AG09319 (cell line): ENCODE data around the genes ZG16B, PRSS22, FLYWCH2 and ZNF205.

DNA sequence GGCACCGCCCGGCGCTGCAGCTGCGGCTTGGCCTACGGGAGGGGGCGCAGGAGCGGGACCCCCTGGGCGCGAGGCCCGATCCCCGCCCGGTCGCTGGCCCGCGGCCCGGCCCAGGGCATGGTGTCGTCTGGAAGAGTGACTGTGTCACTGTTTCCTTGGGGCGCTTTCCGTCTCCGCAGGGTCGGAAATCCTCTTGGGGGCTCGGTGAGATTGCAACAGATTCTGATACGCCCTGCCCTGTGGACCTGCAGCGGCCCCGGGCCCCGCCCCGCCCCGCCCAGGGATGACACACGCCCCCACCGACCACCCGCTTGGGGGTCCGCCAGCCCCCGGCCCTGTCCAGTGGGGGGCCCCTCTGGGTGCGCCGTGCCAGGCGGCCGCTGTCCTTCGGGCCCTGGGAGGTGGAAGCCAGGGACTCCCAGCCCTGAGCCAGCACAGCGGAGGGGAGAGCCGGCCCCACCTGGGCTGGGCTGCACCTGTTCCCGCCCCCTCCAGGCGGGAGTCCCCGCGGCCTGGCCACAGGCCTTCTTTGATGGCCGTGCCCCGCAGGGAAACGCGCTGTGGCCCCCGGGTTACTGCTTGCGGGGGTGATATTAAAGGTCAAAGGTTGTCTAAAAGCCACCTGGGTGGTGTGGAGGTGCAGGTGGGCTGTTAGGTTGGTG, 549 bp downstream of the TBC1D24 start:
- RRBS = under 1% methylated on average over 19 of the region's 50 CpGs

GRCh38 chr16:2486116-2486556, 11.2 kb downstream of the TBC1D24 start:
- RRBS = no CpG with 5 or more reads among the region's 18 CpGs

DNA sequence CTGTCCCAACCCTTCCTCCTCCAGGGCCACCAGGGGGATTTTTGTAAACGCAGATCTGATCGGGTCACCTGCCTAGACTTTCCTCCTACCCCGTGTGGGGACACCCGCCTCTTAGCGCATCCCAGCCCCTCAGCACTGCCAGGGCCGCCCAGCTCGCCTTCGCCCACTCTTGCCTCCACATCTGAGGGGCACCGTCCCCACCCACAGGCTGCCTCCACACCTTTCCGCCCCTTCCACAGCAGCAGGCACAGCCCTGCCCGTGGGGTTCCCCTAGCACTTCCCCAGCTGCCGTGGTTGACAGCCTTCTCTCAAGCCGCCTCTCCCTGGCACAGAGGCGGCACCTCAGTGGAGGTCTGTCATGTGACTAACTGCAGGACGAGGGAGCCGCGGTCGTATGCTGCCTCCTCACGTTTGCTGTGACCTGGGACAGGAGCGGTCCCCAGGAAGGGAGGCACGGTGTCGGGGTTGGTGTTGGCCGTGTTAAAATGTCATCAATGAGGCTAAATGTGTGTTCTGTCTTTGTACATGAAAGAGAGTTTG, 12.1 kb downstream of the TBC1D24 start:
- RRBS = no CpG with 5 or more reads among the region's 23 CpGs

DNA sequence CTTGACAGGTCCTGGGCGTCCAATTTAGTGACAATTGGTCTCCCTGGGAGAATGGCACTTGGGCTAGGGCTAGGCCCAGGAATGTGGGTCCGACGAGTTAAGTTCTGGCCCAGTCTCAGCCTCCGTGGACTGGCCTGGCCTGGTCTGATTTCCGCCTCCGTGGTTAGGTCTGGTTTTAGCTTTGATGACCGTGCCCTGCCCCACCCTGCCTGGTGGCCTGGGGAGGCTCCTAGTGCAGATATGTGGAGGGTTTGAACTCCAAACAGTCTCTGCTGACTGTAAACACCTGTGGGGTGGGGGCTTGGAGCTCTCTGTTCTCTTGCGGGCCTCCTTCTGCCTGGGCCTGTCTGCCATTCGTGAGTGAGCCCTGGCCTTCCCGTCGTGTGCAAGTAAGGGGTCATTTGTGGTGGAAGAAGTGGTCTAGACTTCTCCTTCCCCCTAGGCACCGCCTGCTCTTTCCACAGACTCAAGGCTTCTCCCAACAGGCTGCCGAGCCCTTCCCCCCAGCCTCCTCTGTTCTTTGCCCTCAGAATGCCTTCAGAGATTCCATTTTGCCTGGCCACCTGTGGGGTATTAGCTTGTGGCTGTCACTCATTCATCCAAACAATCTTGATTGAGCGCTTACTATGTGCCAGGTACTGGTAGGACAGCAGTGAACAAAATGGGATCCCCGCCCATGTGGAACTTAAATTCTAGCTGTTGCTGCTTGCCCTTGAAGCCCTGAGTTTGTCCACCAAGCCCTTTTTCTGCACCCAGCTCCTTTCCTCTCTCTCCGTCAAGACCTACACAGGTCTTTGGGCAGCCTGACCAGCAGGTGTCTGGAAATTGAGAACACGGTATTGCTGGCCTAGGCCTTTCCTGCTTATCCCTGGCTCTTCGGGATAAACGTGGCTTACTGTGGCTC, 1.6 kb downstream of the ATP6V0C start:
- RRBS = no CpG with 5 or more reads among the region's 19 CpGs

- RRBS = no CpG with 5 or more reads among the region's 21 CpGs
Measured at GRCh38 chr16:2516317-2517624, 3.0 kb downstream of the ATP6V0C start.

- RRBS = no CpG with 5 or more reads among the region's 9 CpGs
Measured at GRCh38 chr16:2527120-2527514, 4.1 kb downstream of the CEMP1 start.

DNA sequence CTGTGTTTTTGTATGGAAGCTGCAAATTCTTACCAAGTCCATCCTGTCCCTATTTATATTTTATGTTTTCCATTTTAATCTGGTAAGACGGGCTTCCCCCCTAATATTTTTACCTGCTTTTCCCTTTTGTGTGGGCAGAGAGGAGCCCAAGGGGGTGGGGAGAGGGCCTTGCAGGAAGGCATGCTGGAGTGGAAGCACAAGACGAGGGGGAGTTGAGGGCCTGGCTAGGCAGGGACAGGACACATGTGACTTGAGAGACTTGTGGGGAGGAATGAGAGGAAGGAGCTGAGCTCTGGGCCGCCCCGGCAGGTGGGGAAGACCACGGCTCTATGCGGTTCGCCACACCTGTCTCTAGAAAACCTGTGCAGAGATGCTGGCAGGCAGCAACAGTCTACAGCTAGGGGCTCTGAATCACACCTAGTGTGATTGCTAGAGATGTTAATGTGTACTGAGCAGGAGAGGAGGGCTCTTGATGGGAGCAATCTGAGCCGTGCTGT, 50.1 kb downstream of the PDPK1 start:
- RRBS = no CpG with 5 or more reads among the region's 8 CpGs

- RRBS = no CpG with 5 or more reads among the region's 8 CpGs
Measured at GRCh38 chr16:2598810-2599318, 61.0 kb downstream of the PDPK1 start.

- RRBS = under 1% methylated on average over 4 of the region's 25 CpGs
Measured at GRCh38 chr16:2682100-2682464, 241 bp upstream of the KCTD5 start.

- RRBS = 2% methylated on average over 1 of the region's 21 CpGs
Measured at GRCh38 chr16:2777457-2777659, 278 bp upstream of the ELOB start.

DNA sequence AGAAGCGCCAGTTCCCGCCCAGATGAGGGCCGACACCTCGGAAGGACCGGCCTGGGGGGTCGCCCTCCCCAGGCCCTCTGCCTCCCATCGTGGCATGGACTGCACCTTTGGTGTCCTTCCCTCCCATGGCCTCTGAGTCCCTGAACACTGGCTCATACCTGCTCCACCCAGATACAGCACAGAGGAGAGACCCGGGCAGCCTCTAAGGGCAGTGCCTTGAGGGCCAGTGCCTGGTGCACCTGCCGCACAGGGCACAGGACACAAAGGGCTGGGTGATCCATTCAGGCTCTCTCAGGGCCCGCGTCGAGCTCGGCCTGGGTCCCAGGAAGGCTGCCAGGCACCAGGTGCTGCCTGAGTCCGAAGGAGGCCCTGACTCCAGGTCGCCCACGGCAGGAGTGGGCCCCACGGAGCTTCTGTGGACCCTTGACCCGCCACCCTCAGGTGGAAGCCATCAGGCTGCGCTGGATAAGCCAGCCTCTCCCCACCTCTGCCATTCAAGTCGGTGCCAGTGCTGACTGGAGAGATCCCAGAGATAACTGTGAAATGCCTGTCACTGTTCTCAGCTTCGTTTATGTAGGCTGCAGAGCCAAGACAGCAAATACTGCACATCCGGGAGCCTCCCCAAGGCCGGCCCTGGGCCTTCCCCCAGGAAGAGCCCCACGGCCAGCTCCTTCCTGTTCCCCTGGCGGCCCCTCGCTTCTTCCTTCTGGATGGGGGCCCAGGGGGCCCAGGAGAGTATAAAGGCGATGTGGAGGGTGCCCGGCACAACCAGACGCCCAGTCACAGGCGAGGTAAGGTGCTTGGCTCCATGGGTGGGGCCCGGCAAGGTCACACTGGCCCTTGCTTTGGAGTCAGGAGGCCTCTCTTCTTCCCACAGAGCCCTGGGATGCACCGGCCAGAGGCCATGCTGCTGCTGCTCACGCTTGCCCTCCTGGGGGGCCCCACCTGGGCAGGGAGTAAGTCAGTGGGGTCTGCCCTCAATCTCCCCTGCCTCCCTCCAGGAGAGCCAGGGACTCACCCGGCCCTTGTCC, at the start of gene ZG16B:
Gene ZG16B, plus strand, starts transcription at position 766 of the 1,031 bp plus-strand sequence.
- RRBS = 58% methylated on average over 11 of the region's 34 CpGs

DNA sequence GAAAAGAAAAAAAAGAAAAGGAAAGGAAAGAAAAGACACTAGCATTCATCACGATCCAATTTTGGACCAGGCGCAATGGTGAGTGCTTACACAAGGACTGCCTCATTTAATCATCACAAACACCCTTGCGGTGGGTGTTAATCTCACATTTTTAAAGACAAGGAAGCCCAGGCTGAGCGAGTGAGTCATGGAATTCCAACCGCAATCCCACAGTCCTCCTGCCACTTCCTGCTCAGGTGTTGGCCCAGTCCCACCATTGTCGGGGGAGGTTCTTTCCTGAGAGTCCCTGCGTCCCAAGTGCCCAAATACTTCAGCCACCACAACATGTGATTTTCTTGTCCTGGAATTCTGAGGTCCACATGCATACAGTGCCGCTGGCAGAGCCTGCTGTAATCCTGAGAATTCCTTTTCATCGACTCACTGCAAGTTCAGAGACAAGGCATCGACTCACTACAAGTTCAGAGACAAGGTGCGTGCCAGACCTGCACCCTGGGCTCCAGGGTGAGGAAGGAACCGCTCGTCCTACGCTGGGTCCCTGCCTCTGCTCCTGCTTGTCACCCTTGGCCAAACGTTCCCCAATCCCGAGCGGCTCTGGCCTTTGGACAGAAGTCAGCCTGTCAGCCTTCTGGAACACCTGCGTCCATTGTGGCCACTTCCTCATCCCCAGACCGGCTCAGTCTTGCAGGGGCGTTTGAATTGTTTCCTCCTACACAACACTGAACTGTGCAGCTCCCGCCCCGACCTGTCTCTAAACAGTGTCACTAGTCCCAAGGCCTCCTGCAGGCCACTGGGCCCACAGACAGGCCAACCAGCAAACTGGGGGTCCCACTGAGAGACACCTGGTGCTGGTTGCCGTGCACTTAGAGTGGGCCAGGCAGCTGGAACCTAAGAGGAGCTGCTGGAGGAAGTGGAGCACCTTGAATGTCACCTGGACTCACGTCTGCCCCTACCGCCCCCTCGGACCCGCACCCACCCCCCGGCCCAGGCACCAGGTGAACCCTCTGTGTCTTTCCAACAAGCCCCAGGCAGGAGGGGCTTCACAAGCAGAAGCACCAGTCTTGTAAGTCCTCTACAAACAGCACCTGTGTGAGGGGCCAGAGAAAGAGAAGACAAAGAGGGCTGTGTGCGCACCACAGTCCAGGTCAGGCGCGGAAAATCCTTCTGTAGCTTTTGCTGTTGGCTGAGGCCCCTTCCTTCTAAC, 6.0 kb downstream of the ZG16B start:
- RRBS = no CpG with 5 or more reads among the region's 31 CpGs

DNA sequence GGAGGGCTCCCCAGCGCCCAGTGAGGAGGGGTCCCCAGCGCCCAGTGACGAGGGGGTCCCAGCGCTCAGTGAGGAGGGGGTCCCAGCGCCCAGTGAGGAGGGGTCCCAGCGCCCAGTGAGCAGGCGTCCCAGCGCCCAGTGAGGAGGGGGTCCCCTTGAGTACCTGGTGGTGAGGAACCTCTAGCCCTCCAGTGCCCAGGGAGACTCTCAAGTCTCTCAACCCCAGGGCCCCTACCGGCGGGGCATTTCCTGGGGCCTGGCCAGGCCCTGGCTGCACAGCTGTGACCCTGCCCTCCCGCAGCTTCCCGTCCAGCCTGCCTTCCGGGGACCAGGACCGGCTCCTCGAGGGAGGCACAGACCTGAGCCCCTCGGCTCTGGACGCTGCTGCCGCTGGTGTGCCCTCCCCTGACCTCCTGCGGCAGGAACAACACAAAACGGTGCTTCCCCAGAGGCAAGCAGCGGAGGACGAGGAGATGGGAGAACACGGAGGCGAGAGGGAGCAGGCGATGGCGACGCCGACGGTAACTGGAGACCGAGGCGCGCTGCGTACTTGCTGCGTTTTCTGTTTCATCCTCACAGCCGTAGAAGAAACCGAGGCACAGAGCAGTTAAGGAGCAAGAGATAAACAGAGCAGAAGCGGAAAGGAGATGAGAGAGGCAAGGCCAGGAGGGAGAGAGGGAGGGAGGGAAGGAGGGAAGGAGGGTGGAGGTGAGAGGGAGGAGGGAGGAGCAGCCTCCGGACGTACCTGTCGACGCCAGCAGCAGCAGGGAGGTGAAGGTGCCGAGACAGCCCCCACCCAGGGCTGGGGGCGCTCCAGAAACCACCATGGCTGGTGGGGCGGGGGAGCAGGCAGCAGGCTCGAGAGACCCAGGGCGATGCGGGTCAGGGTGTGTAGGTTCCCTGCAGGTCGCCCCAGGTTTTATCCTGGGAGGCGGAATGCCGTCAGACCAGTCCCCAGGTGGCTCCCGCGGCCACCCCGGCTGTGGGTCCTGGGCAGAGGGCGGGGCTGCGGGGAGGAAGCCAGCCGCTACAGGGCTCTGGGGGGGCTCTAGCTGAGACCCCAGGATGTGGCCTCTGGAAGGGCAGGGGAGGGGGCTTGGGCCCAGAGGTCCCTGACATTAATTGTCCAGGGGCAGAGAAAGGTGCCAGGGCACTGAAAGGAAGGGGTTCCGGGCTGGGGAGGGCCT, at the start of gene PRSS22:
Gene PRSS22, minus strand, starts transcription at position 893 of the 1,187 bp plus-strand sequence.
- RRBS = 12% methylated on average over 5 of the region's 57 CpGs

DNA sequence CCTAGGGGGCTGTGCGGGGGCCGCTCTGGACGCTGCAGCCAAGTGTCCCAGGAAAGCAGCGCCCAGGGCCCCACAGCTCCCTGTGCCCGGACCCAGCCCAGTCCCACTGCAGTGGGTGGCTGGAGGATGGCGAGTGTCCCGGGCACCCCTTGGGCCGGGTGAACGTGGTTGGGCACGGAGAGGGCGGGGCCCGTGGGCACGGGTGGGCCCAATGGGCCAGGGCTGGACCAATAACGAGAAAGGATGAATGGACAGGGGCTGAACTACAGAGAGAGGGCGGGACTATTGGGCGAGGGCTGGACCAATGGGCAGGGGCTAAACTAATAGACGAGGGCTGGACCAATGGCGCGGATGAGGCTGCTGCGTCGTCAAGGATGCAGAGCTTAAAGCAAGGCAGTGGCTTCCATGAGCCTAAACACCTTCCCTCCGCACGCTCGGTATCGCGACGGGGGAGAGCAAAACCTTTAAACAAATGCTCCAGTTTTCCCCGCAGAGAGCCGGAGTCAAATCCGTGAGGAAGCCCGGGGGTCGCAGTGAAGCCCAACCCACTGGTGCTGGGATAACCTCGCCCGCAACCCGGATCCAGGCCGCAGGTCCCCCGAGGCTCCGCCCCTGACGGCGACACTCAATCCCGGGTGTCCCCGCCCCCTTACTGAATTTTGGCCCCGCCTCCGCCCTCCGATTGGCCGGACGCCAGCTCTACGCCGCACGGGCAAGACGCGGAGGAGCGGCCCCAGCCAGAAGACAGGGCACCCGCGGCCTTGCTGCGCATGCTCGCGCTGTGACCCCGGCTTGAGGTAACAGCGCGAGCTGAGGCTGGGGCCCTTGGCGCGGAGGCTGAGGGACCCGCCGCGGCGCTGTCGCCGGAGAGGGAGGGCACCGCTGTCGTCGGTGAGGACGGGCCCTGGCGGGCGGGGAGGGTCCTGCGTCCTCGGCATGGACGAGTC, at the start of gene FLYWCH2:
Gene FLYWCH2, plus strand, starts transcription at position 740 of the 947 bp plus-strand sequence.
- RRBS = 1% methylated on average over 37 of the region's 78 CpGs

DNA sequence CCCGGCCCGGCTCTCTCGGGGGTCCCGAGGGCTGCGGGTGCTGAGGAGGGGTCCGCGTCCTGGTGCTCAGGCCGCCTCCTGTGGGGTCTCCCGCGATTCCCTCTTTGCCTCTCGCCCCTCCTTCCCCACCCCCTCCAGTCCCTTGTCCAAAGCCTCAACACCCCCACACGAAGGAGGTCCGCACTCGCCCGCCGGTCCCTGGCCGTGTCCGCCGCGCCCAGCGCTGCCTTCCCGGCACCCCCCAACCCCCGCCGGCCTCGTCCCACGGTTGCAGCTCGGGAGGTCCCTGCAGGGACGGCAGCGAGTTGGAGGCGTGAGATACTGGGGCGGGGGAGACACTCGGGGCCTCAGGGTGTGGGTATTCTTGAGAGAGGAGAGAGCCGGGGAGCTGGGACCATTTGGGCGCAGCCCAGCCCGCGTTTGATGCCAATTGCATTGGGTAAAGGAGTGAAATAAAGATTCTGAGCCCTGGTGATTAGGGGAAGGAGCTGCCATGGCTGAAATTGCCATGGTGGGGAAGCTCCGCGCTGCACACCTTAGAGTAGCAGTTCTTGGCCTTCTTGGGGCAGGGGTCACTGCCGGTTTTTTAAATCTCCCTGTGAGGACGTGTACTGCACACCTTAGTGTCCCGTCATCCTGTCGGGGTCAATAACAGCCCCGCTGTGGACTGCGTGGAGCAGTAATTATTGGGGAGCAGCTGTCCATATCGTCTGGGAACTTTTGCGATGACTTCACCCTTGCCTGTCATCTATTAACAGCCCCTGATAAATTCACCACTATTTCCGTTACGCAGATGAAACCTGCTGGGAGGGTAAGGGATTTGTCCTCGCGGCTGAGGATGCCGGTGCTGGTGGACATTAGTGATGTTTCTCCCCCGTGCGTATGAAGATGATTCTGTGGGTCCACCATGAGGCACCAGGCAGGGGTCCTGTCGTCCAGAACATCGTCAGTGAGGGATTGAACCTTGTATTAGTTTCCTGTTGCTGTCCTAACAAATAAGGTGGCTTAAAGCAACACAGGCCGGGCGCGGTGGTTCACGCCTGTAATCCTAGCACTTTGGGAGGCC, 741 bp downstream of the FLYWCH2 start:
- RRBS = 2% methylated on average over 8 of the region's 59 CpGs

- RRBS = no CpG with 5 or more reads among the region's 15 CpGs
Measured at GRCh38 chr16:2907445-2907970, 4.2 kb upstream of the FLYWCH1 start.

DNA sequence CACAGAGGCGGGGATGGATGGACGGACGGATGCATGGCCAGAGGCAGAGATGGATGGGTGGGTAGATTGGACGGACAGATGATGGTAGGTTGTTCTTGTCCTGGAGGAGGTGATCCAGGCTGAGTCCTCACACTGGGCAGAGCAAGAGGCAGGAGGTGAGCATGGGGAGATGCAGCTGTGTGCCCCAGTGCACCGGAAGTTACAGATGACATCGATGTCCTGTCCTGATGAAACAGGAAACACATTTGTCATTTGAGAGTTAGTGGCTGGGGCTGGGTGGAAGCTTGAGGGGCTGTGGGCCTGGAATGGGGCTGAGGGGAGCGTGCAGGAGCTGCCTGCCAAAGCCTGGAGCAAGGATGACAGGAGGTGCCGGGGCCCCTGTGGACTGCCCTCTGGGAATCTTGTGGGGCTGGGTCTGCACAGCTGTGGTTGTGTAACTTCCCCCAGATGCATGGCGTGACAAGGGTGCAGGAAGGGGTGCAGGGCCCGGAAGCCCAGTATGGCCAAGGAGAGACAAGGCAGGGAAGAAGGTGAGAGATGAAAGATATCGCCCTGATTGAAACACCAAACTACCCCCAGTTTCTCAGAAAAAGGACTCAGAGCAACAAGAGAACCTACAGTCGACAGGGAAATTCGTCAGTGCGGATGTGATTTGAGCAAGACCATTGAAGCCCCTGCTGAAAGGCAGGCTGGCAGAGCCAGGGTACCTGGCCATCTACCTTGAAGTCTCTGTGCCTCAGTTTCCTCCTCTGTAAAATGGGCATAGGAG, 8.6 kb downstream of the MMP25 start:
- RRBS = no CpG with 5 or more reads among the region's 14 CpGs

DNA sequence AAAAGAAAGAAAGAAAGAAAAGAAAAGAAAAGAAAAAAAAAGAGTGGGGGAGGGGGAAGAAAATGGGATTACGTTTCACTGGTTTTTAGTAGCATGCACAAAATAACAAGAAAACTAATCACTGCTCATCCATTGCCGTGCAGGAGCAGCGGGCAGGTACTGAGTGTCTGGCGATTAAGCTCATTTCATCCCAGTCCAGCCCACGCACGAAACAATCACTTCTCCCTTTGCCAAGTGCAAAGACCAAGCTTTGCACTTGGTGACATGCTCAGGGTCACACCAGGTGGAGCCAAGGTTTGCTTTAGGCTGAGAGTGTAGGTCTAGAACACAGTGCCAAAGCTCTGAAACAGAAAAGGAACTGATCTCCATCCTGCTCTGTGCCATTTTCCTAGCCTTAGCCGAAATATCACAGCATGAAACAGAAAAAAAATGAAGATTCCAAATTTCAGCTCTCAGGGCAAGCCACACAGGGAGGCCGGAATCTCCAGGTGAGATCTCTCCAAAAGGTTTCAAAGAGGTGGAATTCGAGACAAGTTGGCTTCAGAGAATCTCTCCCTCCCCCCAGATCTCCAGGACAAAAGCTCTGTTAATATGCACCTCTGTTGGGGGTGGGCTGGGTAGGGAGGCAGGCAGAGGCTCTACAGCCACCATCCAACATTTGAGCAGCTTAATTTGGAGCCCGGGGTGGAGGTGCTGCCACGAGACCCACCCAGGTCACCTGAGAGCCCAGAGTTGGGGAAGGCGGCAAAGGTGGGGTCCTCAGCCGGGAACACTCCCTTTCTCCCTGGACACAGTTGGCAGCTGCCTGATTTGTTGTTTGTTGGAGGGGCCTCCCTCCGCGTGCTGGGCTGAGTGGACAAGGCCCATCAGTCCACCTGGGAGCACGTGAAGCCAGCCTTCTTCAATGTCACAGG, 778 bp downstream of the ZSCAN10 start:
- RRBS = 37% methylated on average over 4 of the region's 16 CpGs

DNA sequence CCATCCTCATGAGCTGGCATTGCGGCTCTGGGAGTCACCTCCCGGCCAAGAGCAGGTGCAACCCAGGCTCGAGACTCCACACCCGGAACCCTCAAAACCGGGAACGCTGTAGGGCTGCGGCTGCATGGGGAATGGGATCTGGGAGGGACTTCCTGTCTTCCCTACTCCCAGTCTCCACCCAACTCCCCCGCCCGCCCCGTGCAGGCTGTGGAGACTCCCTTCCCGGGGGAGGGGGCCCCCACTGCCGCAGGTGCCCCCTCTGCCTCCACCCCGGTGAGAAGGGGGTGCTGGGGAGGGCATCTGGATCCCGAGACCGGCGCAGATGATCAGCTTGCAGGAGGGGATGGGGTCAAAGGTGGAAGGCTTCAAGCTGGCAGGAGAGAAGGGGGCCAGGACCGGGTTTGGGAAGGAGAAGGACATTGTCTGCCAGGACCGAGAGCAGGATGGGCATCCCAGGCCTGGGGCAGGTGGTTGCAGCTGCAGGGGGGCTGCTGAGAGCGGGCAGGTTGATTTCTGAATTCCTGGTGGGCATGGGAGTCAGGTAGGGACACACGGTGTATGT, at the start of gene ZNF205:
Gene ZNF205, plus strand, starts transcription at position 177 of the 562 bp plus-strand sequence.
- RRBS = 3% methylated on average over 6 of the region's 20 CpGs

DNA sequence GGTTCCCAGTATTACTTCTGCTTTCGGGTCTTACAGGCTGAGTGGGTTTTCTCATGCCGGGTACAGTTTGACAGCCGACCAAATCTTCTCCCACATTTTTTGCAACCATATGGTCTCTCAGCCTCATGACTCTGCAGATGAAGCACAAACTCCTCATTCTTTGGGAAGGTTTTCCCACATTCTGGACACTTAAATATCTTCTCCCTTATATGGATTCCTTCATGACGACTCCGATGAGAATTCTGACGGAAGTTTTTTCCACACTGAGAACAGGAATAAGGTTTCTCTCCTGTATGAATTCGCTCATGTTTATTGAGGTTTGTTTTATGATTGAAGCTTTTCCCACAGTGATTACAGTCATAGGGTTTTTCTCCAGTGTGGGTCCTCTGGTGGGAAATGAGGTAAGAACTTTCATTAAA, 11.1 kb downstream of the ZNF200 start:
- RRBS = no CpG with 5 or more reads among the region's 7 CpGs